Gastroesophageal sphincter (tissue), 4 donors: ENCODE data around the genes PRPF4B, RPP40 and FARS2.

DNA sequence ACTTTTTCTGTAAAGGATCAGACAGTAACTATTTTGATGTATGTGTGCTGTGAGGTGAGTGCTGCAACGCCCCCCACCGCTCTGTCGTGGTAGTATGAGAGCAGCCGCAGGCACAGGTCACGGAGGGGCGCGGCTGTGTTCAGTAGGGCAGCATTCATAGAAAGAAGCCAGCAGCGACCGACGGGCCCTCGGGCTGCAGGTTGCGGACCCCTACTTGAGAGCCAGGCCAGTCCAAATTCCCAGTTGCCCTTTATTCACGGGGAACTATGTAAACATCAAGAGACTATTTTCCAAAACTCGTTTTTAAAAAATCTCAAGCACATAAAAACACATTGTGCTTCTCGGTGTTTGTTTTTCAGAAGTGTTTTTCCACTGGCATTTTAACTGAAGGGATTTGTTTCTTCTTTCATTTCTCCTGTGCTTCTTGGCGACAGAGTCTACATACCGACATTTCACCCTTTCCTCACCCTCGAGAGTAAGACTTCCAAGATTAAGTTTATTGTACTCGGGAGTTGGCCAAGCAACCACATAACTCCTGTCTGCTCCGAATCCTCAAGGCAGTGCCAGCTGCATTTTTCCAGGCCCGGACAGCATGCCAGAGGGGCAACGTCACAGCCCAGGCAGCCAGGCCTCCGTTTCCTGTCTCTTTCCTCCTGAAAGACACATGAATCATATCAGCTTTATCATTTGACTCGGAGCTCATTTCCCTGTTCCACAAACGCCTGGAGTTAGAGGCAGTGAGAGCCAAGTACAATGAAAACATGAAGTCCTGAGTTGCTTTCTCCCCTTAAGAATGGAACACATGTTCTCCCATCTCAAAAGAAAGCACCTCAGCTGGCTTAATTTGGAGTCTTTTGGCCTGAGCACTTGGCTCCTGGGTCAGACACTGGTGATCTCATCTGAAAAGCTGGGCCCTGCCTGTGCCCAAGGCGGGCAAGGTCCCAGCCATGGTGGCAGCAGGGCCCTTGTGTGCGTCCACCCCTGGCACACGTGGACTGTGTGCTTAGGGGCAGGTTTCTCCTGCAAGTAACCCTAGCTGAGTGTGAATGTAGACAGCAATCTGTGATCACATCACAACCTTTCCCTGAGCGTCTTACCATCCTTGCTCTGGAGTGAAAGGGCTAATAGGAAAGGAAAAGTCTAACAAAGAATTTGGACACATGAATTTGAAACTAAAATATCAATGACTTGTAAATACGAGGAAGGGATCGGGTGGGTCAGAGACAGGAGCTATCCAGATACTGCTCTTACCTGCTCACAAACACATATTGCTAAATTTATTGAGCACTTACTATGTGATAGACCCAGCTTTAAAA is 23.2 kb upstream of the FAM50B start:
- PRO-cap = unidirectional peak, plus-strand start at position 142 of the sequence; bidirectional peak, plus-strand start at position 927 of the sequence, minus-strand start at position 562 of the sequence
- RAMPAGE, long total RNA, 4 experiments = no peak in any of the 4 experiments

- PRO-cap = no peak
- RAMPAGE, long total RNA, 4 experiments = no peak in any of the 4 experiments
Measured at GRCh38 chr6:3837604-3838061, 11.5 kb upstream of the FAM50B start.

DNA sequence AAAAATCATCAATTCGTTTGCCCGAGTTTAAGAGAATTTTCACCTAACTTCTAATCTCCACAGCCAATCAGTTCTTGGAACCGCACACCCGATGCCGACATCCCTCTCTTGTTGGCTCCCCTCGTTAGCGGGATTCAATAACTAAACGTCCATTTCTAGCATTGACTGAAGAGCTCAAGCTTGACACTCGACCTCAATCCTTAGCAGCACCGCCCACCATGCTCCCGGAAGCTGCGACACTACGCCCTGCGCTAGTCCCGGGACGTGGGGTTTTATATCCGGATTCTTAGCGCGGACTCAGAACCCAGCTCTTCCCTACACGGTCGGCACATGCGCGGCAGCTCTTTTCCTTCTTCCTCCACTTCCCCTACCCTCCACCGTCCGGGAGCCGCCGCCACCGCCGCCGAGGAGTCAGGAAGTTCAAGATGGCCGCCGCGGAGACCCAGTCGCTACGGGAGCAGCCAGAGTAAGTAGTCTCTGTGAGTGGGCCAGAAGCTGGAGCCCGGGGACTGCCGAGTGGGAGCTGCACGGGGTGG is at the start of gene PRPF4B:
Gene PRPF4B, plus strand, starts transcription at position 300 of the 536 bp plus-strand sequence.
- PRO-cap = bidirectional peak, plus-strand start at position 321 of the sequence, minus-strand start at position 248 of the sequence
- RAMPAGE, long total RNA, 4 experiments = start-site peak on the plus strand in 4 of 4 experiments, centred at positions 332 to 406 of the sequence, 99 to 1,010 reads per replicate

- PRO-cap = no peak
- RAMPAGE, long total RNA, 4 experiments = no peak in any of the 4 experiments
Measured at GRCh38 chr6:4313214-4313871, 178.0 kb upstream of the ECI2 start.

DNA sequence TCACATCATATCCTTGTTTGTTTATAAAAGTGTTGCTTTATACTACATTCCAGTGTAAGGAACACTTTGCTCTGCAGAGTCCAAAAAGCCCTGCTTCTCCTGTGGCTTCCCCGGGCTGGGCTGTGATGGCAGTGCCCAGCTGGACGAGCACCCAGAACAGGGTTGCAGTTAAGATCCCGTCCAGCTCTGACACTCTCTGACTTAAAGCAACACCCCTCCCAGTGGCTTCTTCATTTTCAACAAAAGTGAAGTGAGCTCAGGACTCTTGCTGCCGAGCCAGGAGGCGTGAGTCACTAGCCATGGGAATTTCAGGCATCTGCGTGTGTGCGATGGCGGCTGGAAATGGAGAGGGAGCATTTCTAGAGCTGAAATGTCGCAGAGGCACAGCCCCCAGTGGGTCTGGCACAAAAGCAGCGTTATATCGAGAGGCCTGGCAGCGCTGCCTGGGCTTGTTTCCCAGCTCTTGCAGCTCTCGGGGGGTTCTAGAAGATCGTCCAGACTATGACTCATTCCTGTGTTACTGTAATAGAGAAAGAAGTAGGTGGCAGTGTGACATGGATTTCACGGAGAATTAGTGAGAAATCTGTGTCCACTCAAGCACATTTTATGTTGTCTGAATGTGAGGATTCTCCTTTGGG is 216.5 kb upstream of the ECI2 start:
- PRO-cap = no peak
- RAMPAGE, long total RNA, 4 experiments = no peak in any of the 4 experiments

DNA sequence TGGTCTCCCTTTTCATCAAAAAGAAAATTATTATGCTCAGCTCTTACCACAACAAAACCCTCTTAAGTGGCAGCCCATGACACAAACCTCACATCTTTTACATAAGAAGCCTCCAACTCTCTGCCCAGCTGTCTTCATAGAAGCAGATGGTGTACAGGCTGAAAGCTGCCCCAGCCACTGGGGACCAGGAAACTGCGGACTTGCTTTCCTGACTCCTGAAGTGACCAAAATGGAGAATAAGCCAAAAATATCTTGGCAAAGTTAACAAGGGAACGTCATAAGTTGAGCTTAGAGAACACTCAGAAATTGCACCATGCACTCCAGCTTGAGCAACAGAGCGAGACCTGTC is 160.4 kb upstream of the CDYL start:
- PRO-cap = no peak
- RAMPAGE, long total RNA, 4 experiments = no peak in any of the 4 experiments

- PRO-cap = no peak
- RAMPAGE, long total RNA, 4 experiments = no peak in any of the 4 experiments
Measured at GRCh38 chr6:4660932-4661318, 115.3 kb upstream of the CDYL start.

DNA sequence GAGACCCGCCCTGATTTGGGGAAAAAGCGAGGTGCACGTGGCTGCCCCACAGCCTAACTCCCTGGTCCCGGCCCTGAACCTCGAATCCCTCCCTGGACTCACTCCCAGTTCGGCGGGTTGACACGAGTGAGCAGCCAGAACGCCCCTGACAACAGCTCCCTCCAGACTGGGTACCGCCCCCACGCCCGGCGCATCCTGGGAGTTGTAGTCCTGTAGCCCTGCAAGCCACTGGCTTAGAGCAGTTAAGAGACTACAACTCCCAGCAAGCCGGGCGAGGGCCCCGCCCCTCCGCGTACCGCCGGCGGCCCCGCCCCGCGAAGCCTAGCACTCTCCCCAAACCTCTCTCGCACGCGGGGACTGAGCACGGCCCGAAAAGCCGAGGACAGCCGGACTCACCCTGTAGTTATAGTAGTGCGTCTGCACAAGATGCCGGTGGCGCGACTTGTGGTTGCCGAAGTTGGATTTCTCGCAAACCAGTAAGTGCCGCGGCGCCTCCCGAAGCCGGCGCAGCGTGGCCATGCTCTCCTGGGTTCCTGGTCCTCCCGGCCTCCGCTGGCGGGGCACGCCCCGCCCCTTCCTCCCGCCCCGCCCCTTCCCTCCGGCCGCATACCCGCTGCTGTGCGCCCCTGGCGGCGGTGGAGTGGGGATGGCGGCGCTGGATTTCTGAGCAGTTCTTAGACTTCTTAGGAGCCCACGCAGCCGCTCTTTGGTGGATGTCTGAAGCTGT is at the start of gene RPP40:
Gene RPP40, minus strand, starts transcription at position 554 of the 727 bp plus-strand sequence.
- PRO-cap = bidirectional peak, plus-strand start at position 619 of the sequence, minus-strand start at position 554 of the sequence
- RAMPAGE, long total RNA, 4 experiments = start-site peak on the plus strand in 3 of 4 experiments, centred at positions 314 to 344 of the sequence, 12 to 54 reads per replicate; start-site peak on the minus strand in 4 of 4 experiments, centred at positions 535 to 558 of the sequence, 46 to 85 reads per replicate

- PRO-cap = no peak
- RAMPAGE, long total RNA, 4 experiments = no peak in any of the 4 experiments
Measured at GRCh38 chr6:5067976-5068731, 17.0 kb upstream of the PPP1R3G start.

- PRO-cap = no peak
- RAMPAGE, long total RNA, 4 experiments = no peak in any of the 4 experiments
Measured at GRCh38 chr6:5086269-5086898, 1.2 kb downstream of the PPP1R3G start.

DNA sequence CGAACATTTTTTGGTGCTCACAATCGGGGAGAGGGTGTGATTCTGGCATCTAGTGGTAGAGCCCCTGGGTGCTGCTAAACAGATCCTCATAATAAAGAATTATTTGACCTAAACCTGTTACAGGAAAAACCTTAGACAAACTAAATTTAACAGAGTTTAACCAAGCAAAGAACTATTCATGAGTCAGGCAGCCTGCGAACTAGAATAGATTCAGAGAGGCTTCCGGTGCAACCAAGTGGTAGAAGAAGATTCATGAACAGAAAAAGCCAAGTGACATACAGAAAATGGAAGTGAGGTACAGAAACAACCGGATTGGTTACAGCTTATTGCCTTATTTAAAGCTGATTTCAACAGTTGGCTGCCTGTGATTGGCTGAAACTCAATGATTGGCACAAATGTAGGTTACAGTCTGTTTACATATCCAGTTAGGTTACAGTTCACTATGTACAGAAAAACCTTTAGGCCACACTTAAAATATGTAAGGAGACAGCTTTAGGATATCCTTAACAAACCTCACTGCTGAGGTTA is 10.1 kb downstream of the PPP1R3G start:
- PRO-cap = no peak
- RAMPAGE, long total RNA, 4 experiments = no peak in any of the 4 experiments

DNA sequence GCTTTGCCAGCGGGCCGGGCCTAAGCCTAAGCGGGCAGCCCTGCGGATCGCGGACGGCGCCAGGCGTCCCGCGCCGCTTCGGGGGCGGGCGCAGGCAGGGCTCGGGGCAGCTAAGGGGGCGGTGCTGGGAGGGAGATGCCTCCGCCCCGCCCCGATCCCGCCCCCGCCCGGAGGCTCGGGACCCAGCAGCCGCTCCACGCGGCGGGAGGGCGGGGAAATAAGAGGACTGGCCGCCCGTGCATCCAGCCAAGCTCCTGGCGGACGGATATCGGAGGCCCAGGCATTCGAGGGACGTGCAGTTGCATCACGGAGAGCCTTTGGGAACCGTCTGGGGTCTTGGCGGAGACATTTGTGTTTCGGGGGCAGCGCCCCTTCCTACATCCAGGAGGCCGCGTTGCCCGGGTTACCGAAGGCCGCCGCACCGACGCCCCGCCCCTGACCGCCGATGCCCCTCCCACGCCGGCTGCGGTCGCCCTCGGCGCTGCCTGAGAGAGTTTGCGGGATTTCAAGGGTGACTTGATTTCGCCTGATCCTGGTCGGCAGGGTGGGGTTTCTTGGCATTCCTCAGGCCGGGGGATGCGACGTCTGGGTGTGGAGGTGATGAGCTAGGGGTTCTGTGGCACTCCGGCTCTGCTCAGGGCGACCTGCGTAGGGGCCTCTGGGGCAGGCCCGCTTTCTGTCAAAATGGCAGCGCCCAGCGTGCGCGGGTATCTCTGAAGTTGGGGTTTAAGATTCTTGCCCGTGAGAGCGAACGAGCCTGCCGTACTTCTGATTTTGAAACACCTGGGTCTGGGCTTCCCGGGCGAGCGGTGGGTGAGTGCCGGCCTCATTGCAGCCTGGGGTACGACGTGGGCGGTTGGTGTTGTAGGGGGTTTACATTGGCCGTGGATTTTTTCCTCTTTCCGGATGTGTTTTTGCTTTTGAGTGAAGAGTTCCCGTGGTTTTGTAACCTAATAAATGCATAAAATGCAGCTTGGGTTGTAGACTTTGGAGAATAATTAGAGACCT is at the start of gene FARS2:
Gene FARS2, plus strand, starts transcription at position 666 of the 1,008 bp plus-strand sequence.
- PRO-cap = bidirectional peak, plus-strand start at position 185 of the sequence, minus-strand start at position 103 of the sequence
- RAMPAGE, long total RNA, 4 experiments = start-site peak on the plus strand in 3 of 4 experiments, centred at positions 228 to 696 of the sequence, 11 to 41 reads per replicate; start-site peak on the minus strand in 3 of 4 experiments, centred at positions 78 to 101 of the sequence, 38 to 55 reads per replicate

GRCh38 chr6:5660429-5661754 is 345.8 kb downstream of the NRN1 start:
- PRO-cap = no peak
- RAMPAGE, long total RNA, 4 experiments = start-site peak on the plus strand in 1 of 4 experiments, at chr6:5661142-5661283 at its widest, 5 reads per replicate

DNA sequence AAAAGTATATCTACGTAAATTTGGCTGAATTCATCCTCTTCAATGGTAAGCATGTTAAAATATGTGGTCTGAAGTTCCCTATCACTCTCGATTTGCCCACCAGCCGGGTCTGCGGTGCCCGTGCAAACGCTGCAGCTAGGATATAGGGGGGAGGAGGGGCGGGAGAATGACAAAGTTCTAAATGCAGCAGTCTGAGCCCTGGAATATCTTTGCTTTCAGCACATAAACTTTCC is 756 bp downstream of the NRN1 start:
- PRO-cap = no peak
- RAMPAGE, long total RNA, 4 experiments = no peak in any of the 4 experiments

GRCh38 chr6:6390589-6391241 is 70.3 kb upstream of the F13A1 start:
- PRO-cap = no peak
- RAMPAGE, long total RNA, 4 experiments = no peak in any of the 4 experiments

- PRO-cap = no peak
- RAMPAGE, long total RNA, 4 experiments = no peak in any of the 4 experiments
Measured at GRCh38 chr6:6391242-6391616, 70.8 kb upstream of the F13A1 start.

GRCh38 chr6:6586643-6587758 is 1.5 kb upstream of the LY86 start:
- PRO-cap = no peak
- RAMPAGE, long total RNA, 4 experiments = no peak in any of the 4 experiments

DNA sequence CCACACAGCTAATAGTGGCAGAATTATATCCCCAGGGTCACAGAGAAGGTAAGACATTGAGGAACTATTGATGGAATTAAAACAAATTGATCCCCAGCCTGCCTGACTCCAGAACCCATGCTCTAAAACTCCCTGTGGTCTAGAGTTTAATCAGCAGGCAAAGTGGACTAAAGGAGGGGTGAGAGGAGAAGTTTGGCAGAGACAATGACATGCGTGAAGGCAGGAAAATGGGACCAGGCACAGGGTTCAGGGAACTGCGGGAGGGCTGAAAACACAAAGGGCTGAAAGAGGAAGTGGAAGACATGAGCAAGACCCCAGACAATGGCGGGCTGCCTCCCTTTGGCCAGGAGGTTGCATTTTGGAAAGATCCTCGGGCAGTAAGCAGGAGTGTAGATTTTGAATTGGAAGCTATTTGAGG is 3.1 kb downstream of the LY86 start:
- PRO-cap = no peak
- RAMPAGE, long total RNA, 4 experiments = no peak in any of the 4 experiments

DNA sequence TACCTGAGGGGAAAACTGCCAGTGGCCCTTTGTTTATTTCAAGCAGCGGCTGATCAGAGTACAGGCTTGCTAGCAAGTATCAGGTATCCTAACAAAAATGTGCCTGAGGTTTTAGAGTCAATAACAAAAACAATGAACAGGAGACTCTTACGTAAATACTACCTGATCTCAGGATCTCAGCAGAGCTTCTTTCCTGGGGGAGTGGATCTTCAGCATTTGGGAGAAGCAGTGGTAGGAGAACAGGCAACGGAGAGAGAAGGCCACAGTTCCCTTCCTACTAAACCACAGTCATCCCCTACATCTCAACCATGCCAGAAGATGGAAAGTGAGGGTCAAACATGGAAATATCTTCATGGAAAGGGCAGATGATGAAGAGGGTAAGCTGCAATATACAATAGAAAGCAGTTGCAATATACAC is 12.5 kb downstream of the LY86 start:
- PRO-cap = no peak
- RAMPAGE, long total RNA, 4 experiments = no peak in any of the 4 experiments

GRCh38 chr6:6681911-6682671 is 93.6 kb downstream of the LY86 start:
- PRO-cap = no peak
- RAMPAGE, long total RNA, 4 experiments = no peak in any of the 4 experiments